LUHMES (cell line): Measurements from ENCODE around the genes C16orf87 and NETO2.

- PRO-cap, result no peak
Observed at GRCh38 chr16:31458403-31458508, 1.0 kb upstream of the ARMC5 start.

DNA sequence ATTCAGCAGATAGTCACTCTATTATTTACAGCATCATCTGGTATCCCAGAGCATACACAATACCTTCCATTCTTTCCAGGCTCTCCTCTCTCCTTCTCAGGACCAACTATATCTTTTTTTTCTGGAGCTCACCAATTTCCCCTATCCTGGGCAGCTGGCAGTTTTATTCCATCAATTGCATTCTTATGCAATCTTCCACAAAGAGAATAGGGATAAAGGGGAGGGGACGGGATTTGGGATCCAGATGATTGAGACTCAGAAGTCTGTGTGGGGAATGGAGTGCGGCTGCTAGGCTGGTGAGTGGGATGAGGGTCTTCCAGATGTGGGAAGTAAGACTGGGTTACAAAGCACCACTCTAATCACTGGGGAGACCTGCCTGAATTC is 918 bp downstream of the RUSF1 start:
- PRO-cap, result no peak

GRCh38 chr16:35336641-35337125 is 1877.3 kb downstream of the TP53TG3F start:
- PRO-cap, result no peak

GRCh38 chr16:35506663-35507469 is 2047.5 kb downstream of the TP53TG3F start:
- PRO-cap, result no peak

DNA sequence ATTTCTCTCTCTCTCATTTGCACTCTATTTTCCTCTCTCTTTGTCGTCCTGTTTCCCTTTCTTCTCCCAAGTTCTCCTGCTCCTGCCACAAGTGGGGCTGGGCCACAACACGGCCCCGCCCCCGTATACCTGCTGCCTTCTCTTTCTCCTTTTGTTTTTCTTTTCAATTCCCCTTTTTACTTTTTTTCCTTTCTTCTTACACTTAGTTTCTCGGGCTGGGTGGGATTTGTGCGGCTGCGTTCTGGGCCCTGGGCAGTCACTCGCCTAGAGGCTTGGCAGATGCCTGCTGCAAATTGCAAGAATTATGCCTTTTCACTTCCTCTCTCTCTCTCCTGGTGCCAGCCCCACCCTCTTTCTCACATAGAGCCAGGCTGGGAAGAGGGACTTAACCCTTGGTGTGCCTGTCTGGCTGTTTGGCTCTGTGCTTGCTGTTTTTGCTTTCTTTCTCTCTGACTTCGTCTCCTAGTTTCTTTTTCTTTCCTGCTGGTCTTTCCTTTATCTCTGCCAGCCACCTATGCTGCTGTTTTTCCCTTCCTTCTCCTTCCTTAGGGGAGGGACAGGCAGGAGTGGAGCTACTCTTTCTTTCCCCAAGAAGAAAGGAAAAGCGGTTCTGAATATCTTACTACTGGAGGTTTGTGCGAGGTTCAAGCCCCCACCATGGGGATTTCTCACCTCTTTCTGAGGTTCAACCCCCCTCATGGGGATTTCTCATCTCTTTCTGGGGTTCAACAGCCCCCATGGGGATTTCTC is 2139.6 kb downstream of the TP53TG3F start:
- PRO-cap, result no peak

DNA sequence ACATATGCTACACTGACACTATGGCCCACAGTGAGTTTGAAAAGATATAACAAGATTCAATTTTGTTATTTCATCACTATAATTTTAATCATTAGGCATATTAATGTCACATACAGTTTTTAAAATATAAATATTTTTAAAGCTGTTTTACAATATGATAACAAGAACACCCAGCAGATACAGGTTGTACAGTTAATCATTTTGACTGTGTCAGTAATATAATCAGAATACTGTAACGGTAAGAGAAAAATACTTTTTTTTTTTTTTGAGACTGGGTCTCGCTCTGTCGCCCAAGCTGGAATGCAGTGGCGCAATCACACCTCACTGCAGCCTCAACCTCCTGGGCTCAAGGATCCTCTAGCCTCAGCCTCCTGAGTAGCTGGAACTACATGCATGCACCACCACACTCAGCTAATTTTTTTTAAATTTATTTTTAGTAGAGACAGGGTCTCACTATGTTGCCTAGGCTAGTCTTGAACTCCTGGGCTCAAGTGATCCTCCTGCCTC is 40.6 kb downstream of the SHCBP1 start:
- PRO-cap, result no peak

- PRO-cap, result no peak
Observed at GRCh38 chr16:46736675-46737110, 11.5 kb downstream of the MYLK3 start.

DNA sequence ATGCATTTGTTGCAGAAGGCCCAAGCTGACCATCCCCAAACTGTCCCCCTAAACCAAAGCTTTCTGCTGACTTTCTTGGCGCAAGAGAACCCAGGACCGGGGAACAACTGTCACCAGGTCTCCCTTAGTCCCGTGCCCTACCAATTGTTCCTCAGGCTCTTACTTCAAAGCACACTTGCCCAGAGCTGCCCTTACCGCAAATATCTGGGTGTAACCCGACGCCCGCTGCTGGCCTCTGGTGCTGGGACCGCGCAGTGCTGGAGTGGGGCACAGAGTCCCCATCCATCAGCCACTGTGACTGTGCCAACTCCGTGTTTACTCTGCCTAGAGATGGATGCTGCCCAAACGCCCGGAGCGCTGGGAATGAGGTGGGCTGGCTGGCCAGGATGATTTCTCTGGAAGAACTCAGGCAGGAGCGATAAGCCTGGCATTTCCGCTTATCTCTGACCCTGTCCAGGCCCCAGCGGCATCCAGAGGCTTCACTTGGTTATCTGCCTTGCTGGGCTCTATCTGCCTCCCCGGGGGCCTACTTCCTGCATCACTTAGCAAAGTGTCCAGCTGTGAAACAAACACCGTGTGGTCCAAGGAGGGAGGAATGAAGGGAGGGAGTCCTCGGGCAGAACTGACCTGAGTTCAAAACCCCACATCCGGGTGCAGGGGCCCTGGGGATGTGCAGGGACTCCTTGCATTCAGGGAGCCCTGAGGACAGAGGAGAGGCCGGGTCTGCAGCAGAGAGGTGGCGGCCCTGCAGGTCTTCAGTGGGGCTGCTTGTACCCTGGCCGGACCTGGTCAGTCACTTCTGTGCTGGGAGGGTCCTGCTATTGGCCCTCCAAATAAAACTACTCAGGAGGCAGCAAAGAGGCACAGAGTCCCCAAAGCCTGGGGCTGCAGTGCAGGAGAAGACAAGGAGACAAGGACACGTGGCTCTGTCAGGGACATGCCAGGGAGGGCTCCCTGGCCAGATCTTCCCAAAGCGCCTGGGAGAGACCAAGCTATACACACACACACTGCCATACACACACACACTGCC is 9.4 kb upstream of the MYLK3 start:
- PRO-cap, result no peak

GRCh38 chr16:46789377-46790710 is 41.1 kb downstream of the C16orf87 start:
- PRO-cap, result unidirectional peak, plus-strand start at chr16:46790083

DNA sequence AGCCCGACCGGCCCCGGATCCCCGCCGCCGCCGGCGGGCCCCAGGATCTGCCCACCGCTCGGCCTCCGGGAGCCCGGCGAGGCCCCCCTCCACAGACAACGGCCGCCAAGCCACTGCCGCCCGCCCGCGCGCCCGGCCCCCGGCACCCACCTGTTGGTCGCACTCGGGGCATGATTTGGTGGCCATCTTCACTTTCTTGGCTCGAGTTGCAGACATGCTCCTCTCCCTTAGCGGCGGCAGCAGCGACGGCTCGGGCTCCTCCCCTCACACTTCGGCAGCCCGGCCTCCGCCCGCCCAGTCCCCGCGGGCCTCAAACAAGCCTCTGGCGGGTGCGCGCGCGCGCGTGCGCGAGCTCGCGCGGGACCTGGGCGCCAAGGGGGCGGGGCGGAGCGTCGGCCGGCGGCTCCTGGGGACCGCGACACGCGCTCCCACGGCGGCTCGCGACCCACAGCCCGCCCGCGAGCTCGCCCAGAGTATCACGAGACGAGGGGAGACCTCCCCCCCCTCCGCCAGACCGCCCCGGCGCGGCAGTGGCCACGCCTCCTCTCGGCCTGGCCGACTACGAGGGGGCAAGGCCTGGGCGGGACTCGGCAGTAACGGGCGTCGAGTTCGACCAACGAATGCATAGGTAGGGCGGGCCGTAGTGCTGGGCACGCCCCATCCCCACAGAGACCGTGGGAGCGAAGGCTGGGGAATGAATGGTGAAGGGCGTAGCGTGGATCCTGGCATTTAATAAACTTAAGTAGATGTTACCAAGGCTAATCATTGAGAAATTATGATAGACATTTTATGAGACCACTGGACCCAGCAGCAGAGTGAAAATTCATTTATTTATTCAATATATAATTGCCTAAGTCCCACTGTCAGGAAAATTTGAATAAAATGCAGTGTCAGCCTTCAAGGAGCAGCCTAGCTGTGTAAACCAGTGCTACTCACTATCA is at the start of gene C16orf87:
TSS of gene C16orf87 (minus strand) at position 247 of the 941 bp plus-strand sequence.
- PRO-cap, result bidirectional peak, plus-strand start at position 391 of the sequence, minus-strand start at position 248 of the sequence; bidirectional peak, plus-strand start at position 677 of the sequence, minus-strand start at position 533 of the sequence

GRCh38 chr16:46864271-46864821 is 19.8 kb upstream of the GPT2 start:
- PRO-cap, result no peak

DNA sequence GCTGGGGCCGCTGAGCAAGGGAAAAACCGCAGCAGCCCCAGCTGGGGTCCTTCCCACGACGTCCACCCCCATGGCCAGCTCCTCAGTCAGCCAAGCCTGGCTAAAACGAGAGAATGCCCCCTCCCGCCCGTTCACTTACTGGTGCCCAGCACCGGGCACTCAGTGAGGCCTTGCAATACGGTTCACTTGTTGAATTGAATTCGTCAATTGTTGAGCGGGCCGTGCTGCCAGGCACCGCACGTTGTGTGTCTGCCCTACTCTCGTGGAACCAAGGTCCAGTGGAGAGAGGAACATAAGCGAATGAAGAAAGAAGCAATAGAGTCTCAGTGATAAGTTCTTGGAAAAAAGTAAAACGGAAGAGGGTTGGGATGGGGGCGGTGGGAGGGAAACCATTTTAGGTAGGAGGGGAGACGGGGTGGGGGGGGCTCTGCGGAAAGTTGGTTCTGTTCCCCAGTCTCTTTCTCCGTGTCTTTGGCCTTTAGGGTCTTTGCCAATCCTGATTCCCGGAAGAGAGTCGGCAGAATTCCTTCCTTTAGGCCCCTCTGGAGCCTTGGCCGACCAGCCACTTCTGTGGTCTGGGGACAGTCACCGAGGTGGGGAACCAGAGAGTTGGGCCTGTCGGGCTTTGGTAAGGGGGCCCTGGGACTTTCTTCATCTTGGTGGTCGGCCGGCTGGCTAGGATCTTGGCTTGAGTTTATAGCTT is 974 bp downstream of the GPT2 start:
- PRO-cap, result no peak

GRCh38 chr16:46909442-46910114 is 25.4 kb downstream of the GPT2 start:
- PRO-cap, result no peak

- PRO-cap, result no peak
Observed at GRCh38 chr16:46911185-46911402, 26.9 kb downstream of the GPT2 start.

GRCh38 chr16:46912065-46912956 is 28.1 kb downstream of the GPT2 start:
- PRO-cap, result no peak

- PRO-cap, result no peak
Observed at GRCh38 chr16:46957728-46958155, 15.7 kb downstream of the DNAJA2 start.

- PRO-cap, result no peak
Observed at GRCh38 chr16:46976452-46977011, 3.1 kb upstream of the DNAJA2 start.

DNA sequence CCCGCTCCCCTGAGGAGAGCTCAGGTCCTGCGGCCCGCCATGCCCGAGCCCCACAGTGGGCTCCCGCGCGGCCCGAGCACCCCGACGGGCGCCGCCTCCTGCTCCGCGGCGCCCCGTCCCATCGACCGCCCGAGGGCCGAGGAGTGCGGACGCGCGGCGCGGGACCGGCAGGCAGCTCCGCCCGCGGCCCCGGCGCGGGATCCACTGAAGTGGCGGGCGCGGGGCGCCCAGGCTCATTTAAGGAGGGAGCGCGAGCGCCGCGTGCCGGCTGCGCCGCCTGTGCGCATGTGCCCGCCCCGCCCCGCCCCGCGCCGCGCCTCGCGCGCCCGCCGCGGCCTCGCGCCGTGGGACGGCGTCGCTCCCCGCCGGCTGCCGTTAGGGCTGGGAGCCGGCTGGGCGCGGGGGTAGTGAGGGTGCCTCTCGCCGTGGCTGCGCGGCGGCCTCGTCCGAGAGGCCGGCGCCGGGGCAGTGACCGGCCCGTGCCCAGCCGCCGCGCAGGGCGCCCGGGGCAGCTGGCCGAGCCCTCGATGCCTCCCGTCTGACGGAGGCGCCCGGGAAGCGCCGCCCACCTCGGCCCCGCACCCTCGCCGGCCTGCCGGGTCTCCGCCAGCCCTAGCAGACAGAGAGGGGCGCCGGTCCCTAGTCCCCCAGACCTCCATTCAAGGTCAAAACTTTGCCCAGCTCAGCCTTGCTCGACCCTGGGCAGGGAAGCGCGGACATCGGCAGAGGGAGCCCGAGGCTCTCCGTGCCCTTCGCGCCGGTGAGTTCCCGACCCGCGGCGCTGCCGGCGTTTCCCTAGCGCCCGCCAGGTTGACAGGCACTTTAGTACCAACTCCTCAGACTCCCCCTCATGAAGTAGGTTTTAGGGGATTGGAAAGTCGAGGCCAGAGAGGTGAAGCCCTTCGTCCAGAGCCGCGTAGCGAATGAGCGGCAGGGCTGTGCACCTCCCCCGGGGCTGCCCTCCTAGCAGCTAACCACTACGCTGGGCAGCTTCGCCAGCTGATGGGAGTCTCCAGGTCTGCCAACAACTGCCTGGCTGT is at the start of gene NETO2:
TSS of gene NETO2 (minus strand) at position 211 of the 1,040 bp plus-strand sequence.
- PRO-cap, result bidirectional peak, plus-strand start at position 328 of the sequence, minus-strand start at position 212 of the sequence; bidirectional peak, plus-strand start at position 597 of the sequence, minus-strand start at position 541 of the sequence; unidirectional peak, minus-strand start at position 767 of the sequence

- PRO-cap, result no peak
Observed at GRCh38 chr16:47361862-47362683, 98.8 kb downstream of the ITFG1 start.

DNA sequence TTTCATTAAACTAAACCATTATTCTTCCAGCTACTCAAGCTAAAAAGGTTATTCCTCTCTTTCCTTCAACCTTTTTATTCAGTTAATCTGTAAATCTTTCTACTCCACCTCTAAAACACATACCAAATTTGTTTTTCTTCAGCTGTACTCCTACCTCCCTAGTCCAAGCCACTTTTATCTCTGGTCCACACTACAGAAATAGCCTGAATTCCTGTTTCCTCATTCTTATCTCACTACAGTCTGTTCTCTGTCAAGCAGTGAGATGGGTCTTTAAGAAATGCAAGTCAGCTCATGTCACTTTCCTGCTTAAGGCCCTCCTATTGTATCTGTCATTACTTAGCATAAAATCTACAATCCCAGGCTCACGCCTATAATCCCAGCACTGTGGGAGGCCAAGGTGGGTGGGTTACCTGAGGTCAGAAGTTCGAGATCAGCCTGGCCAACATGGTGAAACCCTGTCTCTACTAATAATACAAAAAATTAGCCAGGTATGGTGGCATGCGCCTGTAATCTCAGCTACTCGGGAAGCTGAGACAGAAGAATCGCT is 7.0 kb downstream of the PHKB start:
- PRO-cap, result no peak